ENCODE measurements around a stretch of chr18.

DNA sequence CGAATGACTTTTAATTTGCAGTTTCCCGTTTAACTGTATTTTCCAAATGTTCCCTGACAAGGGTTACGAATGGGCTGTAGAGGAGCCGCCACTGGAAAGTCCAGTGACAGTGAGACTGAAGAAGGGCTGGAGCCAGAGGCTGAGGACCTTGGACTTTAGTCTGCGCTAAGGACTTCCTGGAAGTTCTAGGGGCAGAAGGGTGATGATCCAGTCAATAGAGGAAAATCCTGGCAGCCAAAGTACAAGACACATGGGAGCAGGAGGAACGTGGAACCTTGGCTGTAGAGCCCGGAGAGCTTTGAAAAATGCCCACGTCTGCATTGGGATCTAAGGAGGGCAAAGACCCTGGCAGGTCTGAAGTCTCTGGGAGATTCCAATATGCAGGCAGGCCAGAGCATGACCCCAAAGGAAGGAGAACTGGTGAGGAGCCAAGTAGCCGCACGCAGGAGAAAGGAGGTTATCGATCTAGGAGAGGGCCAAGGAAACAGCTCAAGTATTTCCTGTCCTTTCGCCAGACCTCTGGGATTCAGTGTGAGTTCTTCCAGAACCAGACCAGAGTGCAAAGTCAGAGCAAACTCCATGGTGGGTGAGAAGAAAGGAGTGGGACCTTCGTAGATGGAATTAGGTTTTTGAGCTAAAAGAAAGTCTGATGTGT lies 28.5 kb downstream of the MBP start:
- PRO-cap: no peak

DNA sequence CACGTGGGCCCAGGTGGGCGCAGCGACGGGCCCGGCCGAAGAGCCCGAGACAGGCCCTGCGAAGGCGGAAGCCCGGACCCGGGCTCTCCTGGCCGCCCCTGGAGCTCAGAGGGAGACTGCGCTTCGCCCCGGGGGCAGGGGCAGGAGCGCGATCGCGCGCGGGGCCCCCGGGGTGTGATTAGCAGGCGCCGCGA lies 822 bp downstream of the MBP start:
- PRO-cap: no peak

DNA sequence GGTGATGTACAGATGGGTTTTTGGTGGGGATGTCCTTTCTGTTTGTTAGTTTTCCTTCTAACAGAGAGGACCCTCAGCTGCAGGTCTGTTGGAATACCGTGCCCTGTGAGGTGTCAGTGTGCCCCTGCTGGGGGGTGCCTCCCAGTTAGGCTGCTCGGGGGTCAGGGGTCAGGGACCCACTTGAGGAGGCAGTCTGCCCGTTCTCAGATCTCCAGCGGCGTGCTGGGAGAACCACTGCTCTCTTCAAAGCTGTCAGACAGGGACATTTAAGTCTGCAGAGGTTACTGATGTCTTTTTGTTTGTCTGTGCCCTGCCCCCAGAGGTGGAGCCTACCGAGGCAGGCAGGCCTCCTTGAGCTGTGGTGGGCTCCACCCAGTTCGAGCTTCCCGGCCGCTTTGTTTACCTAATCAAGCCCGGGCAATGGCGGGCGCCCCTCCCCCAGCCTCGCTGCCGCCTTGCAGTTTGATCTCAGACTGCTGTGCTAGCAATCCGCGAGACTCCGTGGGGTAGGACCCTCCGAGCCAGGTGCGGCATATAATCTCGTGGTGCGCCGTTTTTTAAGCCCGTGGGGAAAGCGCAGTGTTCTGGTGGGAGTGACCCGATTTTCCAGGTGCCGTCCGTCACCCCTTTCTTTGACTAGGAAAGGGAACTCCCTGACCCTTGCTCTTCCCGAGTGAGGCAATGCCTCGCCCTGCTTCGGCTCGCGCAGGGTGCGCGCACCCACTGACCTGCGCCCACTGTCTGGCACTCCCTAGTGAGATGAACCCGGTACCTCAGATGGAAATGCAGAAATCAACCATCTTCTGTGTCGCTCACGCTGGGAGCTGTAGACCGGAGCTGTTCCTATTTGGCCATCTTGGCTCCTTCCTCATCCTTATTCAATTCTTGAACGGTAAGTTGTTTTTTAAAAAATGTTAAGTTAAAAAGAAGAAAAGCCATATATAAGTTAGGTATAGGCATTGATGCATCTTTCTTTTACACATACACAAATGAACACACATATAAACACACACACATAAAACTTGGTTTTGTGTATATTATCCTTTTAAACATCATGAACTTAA lies 171.8 kb downstream of the GALR1 start:
- PRO-cap: unidirectional peak, plus-strand start at position 409 of the sequence; unidirectional peak, plus-strand start at position 484 of the sequence; unidirectional peak, minus-strand start at position 870 of the sequence

GRCh38 chr18:77853864-77854193 lies 604.2 kb downstream of the GALR1 start:
- PRO-cap: no peak

DNA sequence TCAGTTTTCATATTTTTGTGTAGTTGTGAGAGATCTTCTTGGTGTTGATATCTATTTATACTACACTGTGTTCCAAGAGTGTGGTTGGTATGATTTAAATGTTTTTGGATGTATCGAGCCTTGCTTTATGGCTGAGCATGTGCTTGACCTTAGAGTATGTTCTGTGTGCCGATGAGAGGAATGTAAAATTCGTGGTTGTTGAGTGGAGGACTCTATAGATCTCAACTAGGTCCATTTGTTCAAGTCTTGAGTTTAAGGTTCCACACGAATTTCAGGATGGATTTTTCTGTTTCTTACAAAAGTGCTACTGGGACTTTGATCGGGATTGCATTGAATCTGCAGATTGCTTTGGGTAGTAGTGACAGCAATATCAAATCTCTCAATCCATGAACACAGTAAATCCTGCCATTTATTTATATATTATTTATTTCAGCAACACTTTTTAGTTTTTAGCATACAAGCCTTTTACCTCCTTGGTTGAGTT lies 698.7 kb upstream of the SALL3 start:
- PRO-cap: no peak

GRCh38 chr18:78980431-78981595 lies 1.2 kb downstream of the SALL3 start:
- PRO-cap: bidirectional peak, plus-strand start at chr18:78980721, minus-strand start at chr18:78980707; bidirectional peak, plus-strand start at chr18:78981052, minus-strand start at chr18:78980883

GRCh38 chr18:79146021-79146569 lies 76.9 kb downstream of the ATP9B start:
- PRO-cap: no peak

DNA sequence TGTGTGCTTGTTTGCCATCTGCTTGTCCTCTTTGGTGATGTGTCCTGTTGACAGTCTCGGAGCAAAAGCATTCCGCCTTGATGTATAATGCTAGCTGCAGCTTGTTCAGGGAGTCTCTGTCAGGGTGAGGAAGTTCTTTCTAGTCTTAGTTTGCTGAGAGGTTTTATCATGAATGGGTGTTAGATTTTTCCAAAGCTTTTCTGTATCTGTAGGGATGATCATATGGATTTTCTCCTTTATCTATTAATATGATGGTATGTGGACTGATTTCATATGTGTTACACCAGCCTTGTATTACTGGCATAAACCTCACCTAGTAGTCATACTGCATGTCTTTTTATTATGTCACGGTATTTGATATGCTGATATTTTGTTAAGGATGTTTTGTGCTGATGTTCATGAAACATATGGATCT lies 109.2 kb downstream of the ATP9B start:
- PRO-cap: no peak

DNA sequence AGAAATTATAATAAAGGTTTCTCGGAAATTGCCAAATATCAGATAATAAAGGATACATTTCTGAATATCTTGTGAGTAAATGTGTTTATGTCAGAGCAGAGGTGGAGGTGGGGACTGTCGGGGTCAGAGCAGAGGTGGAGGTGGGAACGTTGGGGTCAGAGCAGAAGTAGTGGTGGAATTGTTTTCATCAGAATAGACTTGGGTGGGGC lies 131.3 kb downstream of the ATP9B start:
- PRO-cap: no peak

- PRO-cap: no peak
Observed at GRCh38 chr18:79316237-79316872, 79.4 kb upstream of the NFATC1 start.

DNA sequence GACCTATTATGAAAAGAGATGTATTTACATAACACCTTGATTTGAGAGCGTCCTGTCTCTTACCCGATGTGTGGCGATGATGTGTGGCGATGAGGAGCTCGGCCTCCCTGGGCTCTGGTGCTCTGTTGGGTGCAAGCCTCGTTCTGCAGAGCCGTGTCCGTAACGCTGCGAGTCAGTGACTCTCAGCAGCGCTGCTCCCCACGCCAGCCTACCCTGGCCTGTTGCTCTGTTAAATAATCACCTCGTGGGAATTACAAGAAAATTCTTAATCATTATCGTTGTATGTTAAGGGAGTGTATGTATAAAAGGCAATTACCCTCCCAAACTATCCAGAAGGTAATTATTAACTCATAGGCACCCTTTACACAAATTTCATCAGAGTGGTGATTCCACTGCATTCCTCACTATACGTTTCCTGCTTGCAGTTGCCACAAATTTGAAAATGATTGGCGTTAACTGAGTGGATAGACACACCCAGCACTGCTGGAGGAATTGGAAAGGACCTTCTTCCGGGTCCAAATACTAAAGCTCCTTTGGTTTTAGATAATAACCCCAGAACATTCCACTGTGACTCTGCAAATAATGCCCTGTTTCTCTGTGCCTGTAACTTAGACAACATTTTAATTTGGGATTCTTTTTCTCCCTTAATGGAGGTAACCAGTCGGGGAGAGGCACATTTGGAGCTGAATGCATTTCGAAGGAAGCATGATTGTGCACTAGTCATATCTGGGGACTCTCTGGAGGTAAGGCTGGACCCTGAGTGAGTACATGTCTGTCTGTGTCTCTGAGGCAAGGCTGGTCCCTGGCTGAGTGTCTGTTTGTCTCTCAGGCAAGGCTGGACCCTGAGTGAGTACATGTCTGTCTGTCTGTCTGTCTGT lies 51.9 kb upstream of the NFATC1 start:
- PRO-cap: no peak

DNA sequence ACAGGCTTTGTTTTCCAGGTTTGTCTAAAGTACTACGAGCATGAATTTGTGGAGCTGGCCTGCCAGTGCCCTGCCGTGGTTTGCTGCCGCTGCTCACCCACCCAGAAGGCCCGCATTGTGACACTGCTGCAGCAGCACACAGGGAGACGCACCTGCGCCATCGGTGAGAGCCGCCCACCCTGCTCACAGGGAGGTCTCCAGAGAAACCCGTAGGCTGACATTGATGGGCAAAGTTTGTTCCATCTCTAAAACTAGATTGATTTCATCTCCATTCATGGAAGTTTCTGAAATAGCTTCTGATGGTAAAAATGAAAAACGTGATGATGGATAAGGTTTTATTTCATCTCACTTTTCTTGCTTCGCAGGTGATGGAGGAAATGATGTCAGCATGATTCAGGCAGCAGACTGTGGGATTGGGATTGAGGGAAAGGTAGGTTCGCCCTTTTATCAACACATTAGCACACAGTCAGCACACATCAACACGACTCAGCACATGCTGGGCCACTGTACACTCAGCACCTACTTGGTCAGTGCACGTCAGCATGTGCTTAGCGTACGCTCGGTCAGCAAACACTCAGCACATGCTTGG lies 50.2 kb upstream of the NFATC1 start:
- PRO-cap: no peak

DNA sequence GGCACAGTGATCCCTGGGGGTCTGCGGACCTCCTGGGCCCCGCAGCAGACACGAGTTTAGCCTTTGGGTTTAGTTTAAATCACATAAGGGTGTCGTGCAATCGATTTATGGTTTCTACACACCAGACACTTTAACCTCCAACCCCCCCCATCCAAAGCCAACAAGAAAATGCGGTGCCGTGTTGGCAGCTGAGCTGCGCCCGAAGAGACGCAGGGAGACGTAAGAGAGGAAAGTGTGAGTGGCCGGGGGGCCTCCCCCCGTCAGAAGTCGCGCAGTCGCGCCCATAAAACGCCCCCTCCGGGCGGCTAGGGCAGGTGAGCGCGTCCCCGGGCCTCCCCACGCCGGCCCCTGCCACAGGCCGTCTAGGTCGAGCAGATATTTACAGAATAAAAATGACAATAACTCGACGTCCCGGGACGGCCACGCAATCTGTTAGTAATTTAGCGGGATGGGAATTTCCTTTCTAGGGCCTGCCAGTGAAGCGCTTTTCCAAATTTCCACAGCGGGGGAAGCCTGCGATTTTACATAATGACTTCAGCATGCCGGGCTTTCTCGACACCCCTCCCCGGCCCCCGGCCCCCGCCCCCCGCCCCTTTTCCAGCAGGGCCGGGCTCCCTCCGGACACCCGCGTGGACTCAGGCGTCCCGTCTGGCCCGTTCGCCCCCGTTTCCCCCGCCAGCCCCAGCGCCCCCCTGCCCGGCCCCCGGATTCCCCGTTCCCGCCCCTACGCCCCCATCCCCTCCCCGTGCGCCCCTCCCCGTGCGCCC lies 729 bp upstream of the NFATC1 start:
- PRO-cap: bidirectional peak, plus-strand start at position 223 of the sequence, minus-strand start outside the sequence

- PRO-cap: no peak
Observed at GRCh38 chr18:79396984-79397667, 1.4 kb downstream of the NFATC1 start.

GRCh38 chr18:79399195-79399745 lies 3.5 kb downstream of the NFATC1 start:
- PRO-cap: no peak

GRCh38 chr18:79485091-79485651 lies 89.4 kb downstream of the NFATC1 start:
- PRO-cap: no peak

- PRO-cap: no peak
Observed at GRCh38 chr18:79485788-79486358, 90.1 kb downstream of the NFATC1 start.

DNA sequence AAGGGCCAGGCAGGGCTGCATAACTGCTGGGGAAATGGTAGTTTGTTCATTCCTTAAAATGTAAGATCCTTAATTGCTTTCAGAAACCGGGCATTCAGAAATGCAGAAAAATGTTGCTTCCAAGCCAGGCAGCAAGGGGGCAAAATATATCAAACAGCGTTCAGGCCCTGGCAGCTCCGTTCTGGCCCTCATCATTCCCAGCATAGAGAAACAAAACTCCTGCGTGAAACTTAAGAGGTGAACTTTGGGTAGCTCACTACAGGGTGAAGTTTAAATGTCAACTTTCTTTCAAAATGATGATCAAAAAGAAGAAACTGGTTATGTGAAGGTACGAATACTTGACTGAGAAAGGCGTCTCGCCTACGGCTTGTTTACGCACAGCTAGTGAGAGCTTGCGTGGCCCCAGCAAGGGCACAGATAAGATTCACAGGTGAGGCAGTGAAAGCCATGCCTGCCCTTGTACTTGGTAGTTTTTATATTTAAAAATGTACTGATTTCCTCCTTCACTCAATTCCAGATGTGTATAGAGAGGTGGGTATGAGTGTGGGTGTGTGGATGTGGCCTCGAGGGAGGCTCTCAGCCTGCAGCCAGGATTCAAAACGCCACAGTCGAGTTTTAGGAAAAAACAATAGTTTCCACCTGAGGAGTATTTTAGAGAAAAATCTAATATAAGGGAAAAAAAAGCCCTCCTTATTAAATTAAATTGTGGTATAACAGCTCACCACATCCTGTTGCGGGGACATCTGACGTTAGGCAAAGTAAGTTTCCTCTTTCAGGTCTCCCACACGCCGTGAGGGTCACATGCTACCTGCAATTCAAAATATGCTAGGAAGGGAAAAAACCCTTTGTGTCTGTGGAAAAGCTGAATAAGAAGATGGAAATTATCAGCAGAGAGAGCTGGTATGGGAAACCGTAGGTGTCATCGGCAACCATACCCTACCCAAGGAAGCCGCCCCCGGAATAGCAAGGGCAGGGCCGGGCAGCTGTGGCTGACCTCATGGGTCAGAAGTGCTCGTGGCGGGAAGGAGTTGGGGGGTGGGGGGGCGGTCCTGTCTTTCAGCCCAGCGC lies 127.7 kb downstream of the NFATC1 start:
- PRO-cap: no peak

- PRO-cap: no peak
Observed at GRCh38 chr18:79526917-79527854, 131.5 kb downstream of the NFATC1 start.

DNA sequence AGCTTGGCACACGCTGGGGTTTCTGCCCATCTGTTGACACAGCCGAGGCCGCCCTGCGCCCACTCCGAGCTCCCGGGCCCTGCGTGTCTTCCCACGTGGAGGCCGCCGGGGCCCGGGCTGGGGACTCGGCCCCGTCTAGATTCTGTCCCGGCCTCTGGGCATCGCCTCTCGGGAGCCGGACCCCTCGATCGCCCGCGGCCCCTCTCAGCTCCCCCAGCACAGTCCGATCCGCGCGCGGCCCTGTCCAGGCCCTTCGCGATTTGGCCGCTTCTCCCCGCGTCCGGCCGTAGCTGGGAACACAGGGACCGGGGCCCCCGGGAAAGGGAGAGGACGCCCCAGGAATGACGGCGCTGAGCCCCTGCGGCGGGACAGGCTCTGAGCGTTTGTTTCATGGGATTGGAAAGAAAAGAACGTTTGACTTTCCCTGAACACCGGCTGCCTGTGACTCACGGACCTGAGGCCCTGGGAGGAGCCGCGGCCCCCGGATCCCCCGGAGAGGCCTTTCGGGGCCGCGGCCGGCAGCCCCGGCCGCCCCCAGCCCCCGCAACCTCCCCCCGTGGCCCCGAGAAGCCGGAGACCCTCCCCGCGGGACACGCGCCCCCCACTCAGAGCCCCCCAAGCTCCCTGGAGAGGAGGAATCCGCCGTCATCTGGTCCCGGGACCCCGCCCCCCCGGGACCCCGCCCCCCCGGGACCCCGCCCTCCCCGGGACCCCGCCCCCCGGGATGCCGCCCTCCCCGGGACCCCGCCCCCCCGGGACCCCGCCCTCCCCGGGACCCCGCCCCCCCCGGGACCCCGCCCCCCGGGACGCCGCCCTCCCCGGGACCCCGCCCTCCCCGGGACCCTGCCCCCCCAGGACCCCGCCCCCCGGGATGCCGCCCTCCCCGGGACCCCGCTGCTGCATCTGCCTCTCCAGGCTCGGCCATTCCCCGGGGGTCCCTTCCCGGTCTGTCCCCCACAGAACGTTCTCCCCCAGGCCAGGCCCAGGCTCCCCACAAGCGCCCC lies 62.7 kb upstream of the CTDP1 start:
- PRO-cap: no peak